Placental pericyte (primary cell): ENCODE measurements around the genes TRAT1, GUCA1C and C3orf85.

DNA sequence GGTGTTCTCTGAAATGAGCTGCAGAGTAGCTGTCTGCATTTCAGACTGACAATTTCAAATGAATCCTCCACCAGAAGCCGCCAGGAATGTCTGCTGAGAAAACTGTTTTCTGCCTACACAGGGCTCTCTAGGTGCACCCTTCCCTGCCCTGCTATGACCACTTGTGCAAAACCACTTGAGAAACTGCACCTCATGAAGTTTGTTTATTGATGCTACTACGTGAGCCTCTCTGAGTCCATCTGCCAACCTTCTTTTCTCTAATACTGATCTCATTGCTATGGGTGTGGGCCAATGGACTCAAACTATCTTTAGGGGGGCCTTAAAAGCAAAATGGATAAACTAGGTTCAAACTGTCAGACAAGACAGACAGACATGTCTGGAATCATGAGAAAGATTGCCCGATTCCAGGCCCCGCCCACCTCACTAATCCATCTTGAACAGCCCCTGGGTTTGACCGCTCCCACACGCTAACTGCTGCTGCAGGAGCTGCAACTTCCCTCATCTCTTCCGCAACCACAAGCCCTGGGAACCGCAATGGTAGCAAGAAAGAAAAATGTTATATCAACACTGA lies 9.0 kb upstream of the CD47 start:
- CAGE, long polyA plus RNA: no peak

GRCh38 chr3:108218310-108218686 lies 3.9 kb downstream of the IFT57 start:
- CAGE, long polyA plus RNA: no peak

- CAGE, long polyA plus RNA: no peak
These were observed 344 bp downstream of the RETNLB start for GRCh38 chr3:108756865-108757266.

- CAGE, long polyA plus RNA: no peak
These were observed at the start of gene TRAT1 for GRCh38 chr3:108822532-108822991. Gene TRAT1, plus strand, starts transcription at chr3:108822786.

- CAGE, long polyA plus RNA: no peak
These were observed 3.8 kb downstream of the TRAT1 start for GRCh38 chr3:108826438-108826719.

GRCh38 chr3:108953654-108954119 lies at the start of gene GUCA1C:
Gene GUCA1C, minus strand, starts transcription at chr3:108953879.
- CAGE, long polyA plus RNA: no peak

- CAGE, long polyA plus RNA: no peak
These were observed at the start of gene C3orf85 for GRCh38 chr3:109136328-109137178. Gene C3orf85, plus strand, starts transcription at chr3:109136719.

GRCh38 chr3:109161417-109161704 lies 24.8 kb downstream of the C3orf85 start:
- CAGE, long polyA plus RNA: no peak

DNA sequence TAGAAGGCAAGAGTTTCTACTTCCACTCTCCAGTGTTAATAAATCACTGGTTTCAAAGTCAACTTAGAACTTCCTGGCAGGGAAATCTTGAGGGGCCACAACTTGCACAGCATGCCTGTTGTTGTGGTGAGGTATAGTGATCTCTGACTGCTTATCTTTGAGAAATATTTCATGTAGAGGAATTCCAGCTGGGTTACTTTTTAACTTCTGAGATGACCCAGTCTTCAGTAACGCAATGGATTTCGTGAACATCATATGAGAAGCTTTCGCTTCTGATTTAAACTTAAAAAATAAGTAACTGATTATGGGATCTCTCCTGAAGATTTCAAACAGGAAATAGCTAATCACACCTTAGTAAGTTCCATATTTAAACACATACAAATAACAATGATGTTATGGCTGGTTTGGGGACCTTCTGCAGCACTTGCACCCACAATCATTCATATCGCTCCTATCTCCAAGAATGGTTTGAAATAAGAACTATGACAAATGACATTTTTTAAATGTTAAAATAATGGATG lies 726.6 kb upstream of the NECTIN3 start:
- CAGE, long polyA plus RNA: no peak

DNA sequence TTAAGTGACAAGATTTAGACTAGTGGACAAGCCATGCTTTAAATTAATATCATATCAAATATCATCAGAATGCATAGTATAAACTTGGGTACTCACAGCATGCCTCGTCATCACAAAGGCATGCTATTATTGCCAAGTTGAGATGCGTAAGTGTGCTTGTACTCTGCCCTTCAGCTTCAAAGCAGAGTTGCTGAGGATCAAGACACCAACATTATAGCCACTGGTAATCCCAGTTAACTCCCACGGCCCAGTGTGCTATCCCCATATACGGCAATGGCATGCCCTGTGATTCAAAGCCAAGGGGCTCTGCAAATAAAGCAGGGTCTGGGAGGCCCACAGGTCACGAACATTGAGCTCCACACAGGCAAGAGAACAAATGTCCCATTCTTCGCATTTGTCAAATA lies 298.2 kb upstream of the NECTIN3 start:
- CAGE, long polyA plus RNA: no peak

- CAGE, long polyA plus RNA: no peak
These were observed 569 bp upstream of the NECTIN3 start for GRCh38 chr3:111071029-111071465.

DNA sequence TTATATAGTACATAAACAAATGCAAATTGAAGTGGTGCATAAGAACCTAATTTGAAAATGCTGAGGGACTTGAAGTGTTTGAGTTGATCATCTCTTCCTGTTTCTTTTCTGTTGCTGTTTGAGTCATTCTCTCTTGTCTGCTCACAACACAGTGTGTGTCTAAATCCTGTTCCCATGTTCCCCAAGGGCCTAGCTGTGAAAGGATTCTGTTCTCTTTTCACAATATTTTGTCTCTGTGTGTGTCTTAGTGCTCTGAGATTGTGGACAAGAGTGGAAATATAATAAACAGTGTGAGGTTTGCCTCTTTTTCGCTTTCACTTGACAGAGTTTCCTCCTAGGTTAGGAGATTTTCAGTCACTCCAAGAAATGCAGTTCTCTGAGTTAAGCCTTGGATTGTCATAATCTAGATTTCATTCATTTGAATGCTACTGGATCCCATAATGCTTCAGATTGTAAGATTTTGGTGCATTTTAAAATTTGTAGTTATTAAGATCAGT lies 6.2 kb downstream of the CD96 start:
- CAGE, long polyA plus RNA: no peak

- CAGE, long polyA plus RNA: no peak
These were observed 4.9 kb downstream of the ZBED2 start for GRCh38 chr3:111590329-111590528.

- CAGE, long polyA plus RNA: no peak
These were observed 2.2 kb downstream of the ZBED2 start for GRCh38 chr3:111592840-111593480.

- CAGE, long polyA plus RNA: no peak
These were observed 58.7 kb downstream of the PLCXD2 start for GRCh38 chr3:111733122-111733655.

DNA sequence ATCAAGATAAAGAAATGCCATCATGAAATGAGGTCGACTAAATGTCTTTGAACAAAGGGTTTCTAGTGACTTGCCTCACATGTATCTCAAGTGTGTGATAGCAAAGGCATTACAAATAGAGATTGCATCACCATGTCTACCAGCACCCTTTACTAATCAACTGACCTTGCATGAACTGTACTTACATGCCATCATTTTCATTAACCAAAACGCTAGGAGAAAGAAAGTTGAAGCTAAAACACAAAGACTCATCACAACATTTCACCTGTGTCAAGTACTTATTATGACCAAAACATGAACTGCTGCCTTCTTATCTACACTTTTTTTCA lies 61.0 kb downstream of the PLCXD2 start:
- CAGE, long polyA plus RNA: no peak

- CAGE, long polyA plus RNA: no peak
These were observed 32.5 kb upstream of the PHLDB2 start for GRCh38 chr3:111826591-111826895.

- CAGE, long polyA plus RNA: no peak
These were observed 1.1 kb upstream of the C3orf52 start for GRCh38 chr3:112084693-112085816.

- CAGE, long polyA plus RNA: no peak
These were observed 25.1 kb downstream of the CD200 start for GRCh38 chr3:112357688-112358810.

GRCh38 chr3:112390532-112391910 lies 58.1 kb downstream of the CD200 start:
- CAGE, long polyA plus RNA: no peak